Metastatic Breast Carcinoma in the Ovary (tissue), 3 donors: Measurements from ENCODE around the genes TMEM147, HAUS5, ZBTB32, CAPNS1 and ZNF260.

DNA sequence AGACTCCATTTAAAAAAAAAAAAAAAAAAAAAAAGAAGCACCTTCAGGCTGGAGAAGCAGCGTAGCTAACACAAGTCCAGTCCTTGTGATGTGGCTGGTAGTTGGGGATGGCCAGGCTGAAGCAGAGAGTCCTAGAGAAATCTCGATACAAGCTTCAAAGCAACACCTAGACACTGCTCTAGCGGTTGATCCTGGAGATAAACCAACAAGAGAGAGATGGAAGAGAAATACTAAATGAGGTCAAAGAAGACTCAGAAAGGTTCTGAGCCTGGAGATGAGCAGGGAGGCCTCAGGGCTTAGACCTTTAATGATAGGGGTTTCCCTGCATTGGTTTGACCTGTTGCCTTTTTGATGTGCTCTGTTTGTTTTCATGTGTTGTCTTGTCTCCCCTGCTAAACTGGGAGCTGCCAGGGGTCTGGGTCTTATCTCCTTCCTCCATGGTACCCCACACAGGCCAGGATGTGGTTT, 3.2 kb downstream of the FFAR2 start:
- PRO-cap, 3 experiments = no peak in any of the 3 experiments

- PRO-cap, 3 experiments = no peak in any of the 3 experiments
These were observed 828 bp downstream of the GAPDHS start for GRCh38 chr19:35534087-35534480.

GRCh38 chr19:35545398-35546523, at the start of gene TMEM147:
TSS of gene TMEM147 (plus strand) at chr19:35545626.
- PRO-cap, 3 experiments = peak in 3 of 3 experiments; most common plus-strand start chr19:35545626 (in 2); most common minus-strand start chr19:35545500 (in 3)

DNA sequence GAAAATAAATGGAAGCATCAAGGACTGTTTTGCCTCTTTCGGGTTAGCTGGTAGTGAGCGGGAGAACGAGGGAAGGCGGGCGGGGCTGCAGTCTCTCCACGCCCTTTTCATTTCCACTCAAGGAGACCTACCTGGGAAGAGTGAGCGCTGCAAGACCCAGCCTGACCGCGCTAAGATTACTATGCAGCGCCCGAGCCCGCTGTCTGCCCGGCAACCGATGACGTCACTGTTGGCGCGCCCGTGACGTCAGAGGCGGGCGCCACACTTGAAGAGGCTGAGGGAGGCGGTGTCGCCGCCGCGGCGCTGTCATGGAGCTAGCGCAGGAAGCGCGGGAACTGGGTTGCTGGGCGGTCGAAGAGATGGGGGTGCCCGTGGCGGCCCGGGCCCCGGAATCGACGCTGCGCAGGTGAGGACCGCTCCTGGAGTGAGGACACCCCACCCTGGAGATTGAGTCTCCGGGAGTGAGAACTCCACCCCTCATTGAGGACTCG, at the start of gene HAUS5:
Gene HAUS5 (plus strand): TSS at position 249 of the 491 bp plus-strand sequence.
- PRO-cap, 3 experiments = peak in 3 of 3 experiments; most common plus-strand start position 268 of the sequence (in 3); most common minus-strand start position 178 of the sequence (in 3)

DNA sequence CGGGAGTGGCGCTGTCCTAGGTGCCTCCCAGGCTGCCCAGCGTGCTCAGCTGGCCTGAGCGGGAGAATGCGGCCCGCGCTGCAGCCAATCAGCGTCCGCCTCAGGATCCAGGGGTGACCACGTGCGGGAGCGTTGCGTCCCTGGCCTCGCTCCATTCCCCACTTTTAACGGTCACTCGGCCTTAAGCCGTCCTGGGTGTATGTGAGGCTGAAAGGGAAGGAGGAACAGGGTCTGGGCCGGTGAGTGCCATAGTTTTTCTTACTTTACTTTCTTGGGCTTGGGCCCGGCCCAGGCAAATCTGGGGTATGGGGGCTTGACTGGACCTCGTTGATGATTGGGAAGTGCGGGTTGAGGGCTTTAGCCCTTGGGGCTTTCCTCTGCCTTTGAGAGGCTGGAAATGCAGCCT, at the start of gene ZBTB32:
Gene ZBTB32 (plus strand): TSS at position 174 of the 406 bp plus-strand sequence.
- PRO-cap, 3 experiments = no peak in any of the 3 experiments

DNA sequence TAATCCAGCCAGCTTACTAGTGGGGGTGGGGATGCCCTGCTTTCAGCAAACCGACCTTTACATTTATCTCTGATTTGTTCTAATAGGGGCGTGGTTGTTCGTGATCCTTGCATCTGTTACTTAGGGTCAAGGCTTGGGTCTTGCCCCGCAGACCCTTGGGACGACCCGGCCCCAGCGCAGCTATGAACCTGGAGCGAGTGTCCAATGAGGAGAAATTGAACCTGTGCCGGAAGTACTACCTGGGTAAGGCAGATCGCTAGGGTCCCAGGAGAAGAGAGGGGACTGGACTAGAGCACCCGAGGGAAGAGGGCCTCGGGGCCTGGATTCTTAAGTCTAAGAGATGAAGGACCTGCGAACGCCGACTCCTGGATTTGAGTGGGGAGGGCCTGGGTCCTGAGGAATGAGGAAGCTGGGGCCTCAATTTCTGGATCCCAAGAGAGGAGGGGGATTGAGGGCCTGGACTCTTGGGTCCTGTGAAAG, 338 bp downstream of the PSENEN start:
- PRO-cap, 3 experiments = no peak in any of the 3 experiments

- PRO-cap, 3 experiments = peak in 1 of 3 experiments; most common plus-strand start chr19:35756660 (in 1)
These were observed 339 bp downstream of the HSPB6 start for GRCh38 chr19:35756616-35756764.

DNA sequence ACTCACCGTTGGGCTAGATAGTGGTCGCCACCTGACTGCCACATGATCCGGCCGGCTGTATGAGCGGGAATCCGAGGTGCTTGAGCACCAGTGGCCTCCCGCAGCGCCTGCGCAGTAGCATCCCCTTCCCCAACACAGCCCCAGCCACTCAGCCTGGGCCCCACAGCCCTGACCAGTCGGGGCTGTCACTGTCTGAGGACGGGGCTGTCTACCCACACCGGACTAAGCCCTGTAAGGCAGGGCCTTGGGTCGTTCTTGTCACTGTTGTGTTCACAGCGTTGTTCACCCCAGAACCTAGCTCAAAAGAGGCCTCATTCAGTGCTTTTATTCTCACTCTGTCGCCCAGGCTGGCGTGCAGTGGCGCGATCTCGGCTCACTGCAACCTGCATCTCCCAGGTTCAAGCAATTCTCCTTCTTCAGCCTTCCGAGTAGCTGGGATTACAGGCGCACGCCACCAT, 14.8 kb downstream of the PRODH2 start:
- PRO-cap, 3 experiments = no peak in any of the 3 experiments

DNA sequence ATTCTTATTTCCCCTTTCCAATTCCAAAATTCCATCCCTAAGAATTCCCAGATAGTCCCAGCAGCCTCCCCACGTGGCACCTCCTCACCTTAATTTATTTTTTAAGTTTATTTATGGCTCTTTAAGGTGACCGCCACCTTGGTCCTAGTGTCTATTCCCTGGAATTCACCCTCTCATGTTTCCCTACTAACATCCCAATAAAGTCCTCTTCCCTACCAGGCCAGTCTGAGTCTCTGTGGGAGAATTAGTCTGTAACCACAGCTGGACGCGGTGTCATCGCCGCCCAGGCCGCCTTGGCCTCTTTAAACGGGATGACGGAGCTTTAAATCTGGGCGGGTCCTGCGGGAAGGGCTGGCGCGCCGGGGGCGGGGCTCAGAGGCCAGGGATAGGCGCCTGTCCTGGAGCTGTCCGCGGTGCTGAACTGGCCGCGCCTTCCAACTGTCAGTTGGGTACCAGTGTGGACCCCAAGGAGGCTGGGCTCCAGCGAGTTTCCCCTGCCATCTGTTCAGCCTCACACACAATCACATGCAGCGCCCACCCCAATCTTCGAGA, 11.3 kb downstream of the APLP1 start:
- PRO-cap, 3 experiments = no peak in any of the 3 experiments

DNA sequence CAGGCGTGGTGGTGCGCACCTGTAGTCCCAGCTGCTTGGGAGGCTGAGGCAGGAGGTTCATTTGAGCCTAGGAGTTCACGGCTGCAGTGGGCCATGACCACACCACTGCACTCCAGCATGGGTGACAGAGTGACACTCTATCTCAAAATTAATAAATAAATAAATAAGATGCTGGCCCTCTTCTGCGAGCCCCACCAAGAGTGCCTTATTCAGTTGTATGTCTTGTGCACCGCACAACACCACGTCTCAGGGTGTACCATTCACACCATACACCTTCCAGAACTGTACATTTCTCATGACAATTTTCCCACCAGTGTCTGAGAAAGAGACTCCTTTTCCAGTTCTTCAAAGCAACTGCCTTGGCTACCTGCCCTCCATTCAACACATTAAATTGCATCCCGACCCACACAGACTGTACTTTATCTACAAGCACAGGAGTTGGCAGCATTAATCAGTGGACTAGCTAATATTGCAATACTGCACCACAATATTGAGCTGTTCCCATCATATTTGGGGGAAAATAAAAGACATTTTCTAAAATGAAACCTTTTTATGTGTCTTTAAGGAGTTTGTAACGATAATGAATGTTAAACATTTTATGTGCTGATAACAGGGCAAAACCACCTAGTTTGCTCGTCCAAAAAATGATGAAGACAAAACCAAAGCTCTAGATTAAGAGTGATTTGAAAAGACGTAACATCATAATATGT, 11.5 kb upstream of the HCST start:
- PRO-cap, 3 experiments = no peak in any of the 3 experiments

DNA sequence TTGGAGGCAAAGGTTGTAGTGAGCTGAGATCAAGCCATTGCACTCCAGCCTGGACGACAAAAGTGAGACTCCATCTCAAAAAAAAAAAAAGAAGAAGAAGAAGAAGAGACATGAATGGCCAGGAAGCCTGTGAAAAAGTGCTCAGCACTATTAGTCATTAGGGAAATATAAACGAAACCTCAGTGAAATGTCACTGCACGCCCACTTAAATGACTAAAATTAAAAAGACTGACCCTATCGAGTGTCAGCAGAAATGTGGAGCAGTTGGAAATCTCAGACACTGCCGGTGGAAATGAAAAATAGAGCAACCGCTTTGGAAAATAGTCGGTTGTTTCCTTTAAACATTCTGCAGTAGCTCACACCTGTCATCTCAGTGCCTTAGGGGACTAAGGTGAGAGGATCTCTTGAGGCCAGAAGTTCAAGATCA, 5.5 kb upstream of the TYROBP start:
- PRO-cap, 3 experiments = no peak in any of the 3 experiments

DNA sequence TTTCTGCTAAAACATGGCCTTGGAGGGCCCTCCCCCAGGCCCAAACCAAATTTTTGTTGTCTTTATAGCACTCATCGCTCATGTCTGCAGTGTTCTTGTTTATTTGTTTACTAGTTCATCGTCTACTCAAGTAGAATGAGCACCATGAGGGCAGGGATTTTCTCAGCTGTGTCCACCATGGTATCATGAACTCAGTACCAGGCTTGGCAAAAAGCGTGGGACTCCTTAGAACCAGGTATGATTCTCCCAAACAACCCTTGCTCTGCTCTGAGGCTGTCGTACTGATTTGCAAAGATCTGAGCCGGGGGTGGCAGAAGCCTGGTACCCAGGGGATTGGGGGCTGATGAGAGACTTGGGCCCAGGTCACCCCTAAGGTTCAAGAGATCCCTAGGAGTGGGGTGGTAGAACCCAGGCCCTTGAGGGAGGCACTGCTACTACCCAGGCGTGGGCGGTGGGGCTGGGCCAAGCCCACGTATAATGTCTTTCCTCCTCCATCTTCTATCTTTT, 2.3 kb upstream of the CLIP3 start:
- PRO-cap, 3 experiments = no peak in any of the 3 experiments

- PRO-cap, 3 experiments = no peak in any of the 3 experiments
These were observed 10.0 kb upstream of the OVOL3 start for GRCh38 chr19:36100970-36101378.

DNA sequence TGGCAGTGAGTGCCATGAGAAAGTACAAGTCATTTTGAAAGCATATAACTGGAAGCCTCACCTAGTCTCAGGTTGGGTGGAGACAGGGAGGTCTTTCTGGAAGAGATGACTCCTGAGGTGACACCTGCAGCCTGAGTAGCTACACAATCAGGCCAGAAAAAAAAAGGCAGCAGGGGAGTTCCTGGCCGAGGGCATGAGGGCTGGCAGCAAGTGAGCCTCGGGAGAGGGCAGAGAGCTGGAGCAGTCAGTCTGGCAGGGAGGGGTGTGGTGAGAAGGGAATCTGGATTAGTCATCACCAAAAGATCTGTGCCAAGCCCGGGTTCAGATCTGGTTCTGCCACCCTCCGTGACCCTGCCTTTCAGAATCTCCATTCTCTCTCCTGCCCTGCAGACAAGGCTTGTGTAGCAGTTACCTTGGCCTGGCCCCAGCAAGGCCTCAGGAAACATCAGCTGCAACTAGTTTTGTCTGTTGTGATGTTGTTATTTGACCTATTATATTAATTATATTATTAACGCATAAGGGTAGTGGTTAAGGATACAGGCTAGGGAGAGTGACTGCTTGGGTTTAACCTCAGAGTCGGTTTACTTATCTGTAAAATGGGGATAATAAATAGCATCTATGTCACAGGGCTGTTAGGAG, 2.9 kb upstream of the CAPNS1 start:
- PRO-cap, 3 experiments = peak in 3 of 3 experiments; most common plus-strand start position 389 of the sequence (in 1); most common minus-strand start position 212 of the sequence (in 3)

DNA sequence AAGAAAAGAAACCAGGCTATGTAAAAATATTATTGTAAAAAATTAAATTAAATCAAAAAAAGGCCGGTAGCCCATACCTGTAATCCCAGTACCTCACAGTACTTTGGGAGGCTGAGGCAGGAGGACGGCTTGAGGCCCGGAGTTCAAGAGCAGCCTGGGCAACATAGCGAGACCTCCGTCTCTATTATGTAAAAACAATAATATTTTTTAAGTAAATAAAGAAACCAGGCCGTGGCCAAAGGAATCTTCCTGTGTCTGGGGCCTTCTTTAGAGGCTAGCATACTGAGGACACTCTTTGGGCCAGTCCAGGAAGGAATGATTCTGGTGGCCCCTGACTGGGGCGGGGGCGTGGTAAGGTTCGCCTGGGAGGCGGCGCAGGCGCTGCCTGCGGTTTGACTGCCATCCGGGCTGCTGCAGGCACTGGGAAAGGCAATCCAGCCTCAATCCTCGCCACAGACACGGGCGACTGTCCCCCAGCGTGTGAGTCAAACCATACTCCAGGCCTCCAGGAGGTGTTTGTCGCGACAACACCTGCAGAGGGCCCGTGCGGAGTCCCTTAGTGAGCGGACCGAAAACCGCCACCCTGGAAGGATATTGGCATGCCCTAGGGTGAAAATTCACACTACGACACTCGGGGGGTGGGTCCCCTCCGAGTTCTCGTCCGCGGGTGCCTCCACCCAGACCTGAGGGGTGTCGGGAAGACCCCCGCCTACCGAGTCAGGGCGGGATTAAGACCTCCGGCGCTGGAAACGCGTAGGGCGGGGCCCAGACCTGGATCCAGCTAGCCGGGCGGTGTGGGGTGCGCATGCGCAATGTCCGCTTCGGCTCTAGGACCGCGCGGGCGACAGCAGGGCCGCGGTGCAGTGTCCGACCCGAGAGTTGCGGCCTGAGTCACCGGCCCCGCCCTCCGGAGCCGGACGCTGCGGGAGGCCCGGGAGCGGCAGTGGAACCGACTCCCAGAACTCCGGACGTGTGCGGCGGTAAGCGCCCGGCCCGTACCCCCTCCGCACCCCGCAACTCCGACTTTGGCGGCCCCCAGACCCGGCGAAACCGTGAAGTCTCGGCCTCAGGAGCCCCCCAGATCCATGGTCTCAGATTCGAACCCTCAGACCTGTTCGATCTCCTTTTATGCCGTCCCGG, at the start of gene CAPNS1:
Gene CAPNS1 (plus strand): TSS at position 889 of the 1,140 bp plus-strand sequence.
- PRO-cap, 3 experiments = peak in 3 of 3 experiments; most common plus-strand start position 402 of the sequence (in 3); most common minus-strand start position 317 of the sequence (in 2)

DNA sequence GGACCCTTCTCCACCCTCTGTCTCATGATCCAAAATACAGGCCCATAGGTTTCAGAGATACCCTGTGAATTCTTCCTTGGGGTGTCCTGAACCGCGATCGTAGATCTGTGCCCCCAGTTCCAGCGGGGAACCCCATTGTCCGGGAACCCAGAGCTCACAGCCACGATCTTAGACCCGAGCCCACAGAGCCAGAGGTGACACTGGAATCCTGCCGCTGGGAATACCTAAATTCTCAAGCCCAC, 373 bp downstream of the CAPNS1 start:
- PRO-cap, 3 experiments = no peak in any of the 3 experiments

- PRO-cap, 3 experiments = no peak in any of the 3 experiments
These were observed 7.3 kb upstream of the COX7A1 start for GRCh38 chr19:36159248-36160319.

- PRO-cap, 3 experiments = no peak in any of the 3 experiments
These were observed 42.6 kb downstream of the ZNF146 start for GRCh38 chr19:36257233-36258098.

GRCh38 chr19:36337212-36337623, 41.8 kb downstream of the ZFP14 start:
- PRO-cap, 3 experiments = no peak in any of the 3 experiments

DNA sequence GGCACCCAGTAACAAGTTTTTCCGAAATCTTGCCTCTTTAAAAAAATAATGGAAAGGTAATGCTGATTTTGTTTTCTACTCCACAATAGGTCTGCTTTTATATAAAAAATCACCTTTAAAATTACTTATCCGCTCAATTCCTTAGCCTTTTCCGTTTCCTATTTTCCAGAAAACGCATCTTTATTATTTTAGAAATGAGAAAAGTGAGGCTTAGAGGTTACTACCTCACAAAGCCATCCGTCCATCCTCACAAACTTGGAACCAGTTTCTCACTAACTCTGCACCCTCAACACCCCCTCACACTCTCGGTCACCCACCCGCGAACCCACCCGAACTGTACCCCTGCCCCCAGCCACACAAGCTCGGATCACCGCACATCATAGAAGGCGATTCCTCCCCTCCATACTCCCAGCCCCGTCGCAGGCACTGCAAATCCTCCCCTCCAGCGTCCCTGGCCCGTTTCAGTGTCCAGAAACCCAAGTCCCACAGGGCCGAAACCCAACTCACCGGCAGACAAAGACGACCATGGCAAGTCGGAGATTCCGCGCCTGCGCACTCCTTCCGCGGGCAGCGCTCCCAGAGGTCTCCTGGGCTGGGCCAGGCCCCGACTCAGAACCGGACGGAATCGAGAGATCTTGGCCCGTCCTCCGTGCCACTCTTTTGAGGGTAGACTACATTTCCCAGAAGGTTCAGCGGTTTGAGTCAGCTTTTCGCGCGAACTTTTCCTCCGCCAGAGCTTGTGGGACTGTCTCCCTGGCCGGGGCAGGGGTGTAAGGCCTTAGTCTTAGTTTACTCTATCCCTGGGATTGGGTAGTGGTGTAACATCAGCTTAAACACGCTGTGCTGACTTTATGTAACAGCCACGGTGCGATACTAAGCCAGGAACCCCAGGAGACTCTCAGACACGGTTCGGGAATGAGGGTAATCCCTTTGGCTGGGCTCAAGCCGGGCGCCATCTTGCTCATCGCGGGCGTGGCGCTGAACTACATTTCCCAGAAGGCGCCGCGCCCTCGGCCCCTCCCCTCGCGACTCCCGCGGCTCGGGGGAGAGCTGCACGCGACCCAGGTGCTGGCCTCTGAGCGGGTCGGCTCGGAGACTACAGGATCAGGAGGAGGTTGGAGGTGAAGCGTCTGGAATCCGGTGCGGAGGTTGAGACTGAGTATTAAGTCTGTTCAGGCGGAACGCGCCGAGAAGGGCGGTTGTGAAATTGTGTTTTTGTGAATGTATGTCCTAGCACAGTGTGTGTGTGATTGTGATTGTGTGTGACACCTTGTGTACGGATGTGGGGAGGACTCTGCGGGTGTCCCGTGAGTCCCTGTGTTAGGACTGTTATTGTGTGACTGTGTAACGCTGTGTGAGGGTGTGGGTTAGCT, at the start of gene ZNF260:
Gene ZNF260 (minus strand): TSS at position 560 of the 1,373 bp plus-strand sequence.
- PRO-cap, 3 experiments = peak in 3 of 3 experiments; most common plus-strand start position 733 of the sequence (in 3); most common minus-strand start position 530 of the sequence (in 2)